Hematopoietic multipotent progenitor cell (in vitro differentiated cells): ENCODE data around the gene ATF4.

DNA sequence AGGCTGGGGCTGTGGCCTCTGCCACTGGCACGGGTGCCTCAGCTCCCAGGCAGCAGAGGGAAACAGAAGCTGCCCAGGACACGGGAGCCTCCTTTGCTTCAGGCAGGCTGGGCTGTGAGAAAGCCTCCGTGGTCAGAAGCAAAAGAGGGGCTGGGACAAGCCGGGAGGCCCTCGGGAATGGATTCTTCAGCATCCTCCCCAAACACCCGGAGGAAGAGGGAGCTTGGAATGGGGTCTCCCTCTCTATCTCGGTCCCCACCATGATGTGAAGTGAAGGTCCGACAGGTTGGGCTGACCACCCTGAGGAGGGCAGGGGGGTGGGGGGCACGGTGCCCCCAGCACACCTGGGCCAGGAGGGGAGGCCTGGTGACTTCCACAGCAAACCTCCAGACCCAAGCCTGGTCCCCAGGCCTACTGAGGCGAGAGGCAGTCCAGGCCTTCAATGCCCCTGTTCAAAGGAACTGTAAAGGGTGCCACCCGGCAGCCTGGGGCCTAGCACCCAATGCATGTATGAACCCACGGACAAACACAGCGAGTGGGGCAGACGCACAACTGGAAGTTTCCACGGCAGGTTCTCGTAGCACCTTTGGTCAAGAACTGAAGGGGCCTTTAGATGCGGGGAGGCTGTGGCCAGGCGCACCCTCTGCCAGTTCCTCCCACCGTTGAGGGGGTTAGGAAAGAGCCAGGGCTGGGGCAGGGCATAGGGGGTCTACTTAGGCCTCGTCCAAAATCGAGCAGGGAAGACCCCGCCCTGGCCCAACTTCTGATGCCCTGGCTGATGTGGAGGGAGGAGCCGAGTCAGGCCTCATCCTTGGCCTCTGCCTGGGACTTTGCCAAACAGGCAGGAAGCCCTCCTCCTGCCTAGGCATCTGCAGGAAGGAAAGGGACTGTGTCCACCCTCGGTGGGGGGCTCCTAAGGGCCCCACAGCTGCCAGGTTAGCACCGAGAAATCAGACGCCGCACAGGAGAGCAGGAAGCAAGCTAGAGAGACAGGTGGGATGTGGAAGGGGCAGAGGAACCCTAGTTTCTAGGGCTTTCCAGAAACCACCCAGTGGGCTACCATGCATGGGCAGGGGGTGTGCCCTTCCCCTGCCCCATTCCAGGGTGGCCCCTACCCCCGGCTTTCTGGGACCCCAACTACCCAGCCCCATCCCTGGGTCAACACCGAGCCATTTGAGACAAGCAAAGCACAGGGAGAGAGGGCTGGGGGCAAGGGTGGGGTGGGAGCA is 6.7 kb downstream of the CBX6 start:
- CAGE, long polyA plus RNA, result no peak

DNA sequence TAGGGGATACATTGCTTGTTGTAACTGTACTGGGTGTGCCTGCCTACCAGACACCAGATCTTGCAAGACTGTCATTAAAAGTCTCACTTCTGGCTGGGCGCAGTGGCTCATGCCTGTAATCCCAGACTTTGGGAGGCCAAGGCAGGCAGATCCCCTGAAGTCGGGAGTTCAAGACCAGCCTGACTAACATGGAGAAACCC is 35.4 kb upstream of the APOBEC3A start:
- CAGE, long polyA plus RNA, result no peak

- CAGE, long polyA plus RNA, result no peak
Observed at GRCh38 chr22:38936300-38936499, 21.2 kb upstream of the APOBEC3A start.

DNA sequence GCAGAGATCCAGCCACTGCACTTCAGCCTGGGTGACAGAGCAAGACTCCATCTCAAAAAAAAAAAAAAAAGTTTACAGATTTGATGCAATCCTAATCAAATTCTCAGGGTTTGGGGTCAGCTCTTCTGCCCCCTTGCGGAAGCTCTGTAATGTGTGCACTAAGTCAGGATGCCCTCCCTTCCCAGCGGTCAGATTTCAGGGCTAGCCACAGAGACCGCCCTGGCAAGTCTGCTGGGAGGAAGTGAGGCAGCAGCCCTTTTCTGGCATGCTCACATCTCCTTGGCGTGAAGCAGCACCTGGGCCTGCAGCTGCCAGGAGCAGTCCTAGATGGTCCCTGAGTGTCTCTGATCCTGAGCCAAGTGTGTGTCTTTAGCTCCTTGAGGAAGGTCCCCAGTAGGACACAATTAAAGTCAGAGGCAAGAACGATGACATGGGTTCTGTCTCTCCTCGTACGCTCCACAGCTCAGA is 10.9 kb upstream of the APOBEC3C start:
- CAGE, long polyA plus RNA, result no peak

- CAGE, long polyA plus RNA, result no peak
Observed at GRCh38 chr22:39177827-39178240, 25.4 kb upstream of the CBX7 start.

- CAGE, long polyA plus RNA, result no peak
Observed at GRCh38 chr22:39255444-39256019, 10.8 kb upstream of the PDGFB start.

- CAGE, long polyA plus RNA, result no peak
Observed at GRCh38 chr22:39316107-39317248, 2.9 kb downstream of the RPL3 start.

DNA sequence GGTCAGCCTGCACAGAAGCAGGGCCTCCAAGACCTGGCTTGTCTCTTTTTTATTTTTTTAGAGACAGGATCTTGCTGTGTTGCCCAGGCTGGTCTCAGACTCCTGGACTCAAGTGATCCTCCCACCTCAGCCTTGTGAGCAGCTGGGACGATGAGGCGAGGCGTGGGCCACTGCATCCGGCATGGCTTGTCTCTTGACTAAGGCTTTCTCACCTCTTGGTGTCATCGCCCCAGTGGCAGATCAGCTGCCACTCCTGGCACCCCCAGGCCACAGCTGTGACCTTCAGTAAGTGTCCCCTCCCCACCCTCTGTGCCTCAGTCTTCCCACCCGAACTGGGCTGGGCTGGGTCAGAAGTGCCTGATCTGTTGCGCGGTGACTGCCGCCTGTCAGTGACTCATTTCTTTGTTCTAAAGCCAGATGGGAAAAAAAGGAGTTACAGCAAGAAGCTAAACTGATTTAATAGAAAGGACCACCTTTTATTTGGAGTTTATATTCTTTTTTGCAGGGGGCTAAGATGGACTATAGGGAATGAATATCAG is 3.6 kb downstream of the SYNGR1 start:
- CAGE, long polyA plus RNA, result no peak

GRCh38 chr22:39454157-39454674 is 2.6 kb upstream of the MGAT3 start:
- CAGE, long polyA plus RNA, result no peak

- CAGE, long polyA plus RNA, result start-site peak on the minus strand at chr22:39490251-39490256, 8 reads
Observed at GRCh38 chr22:39489976-39490772, 11.9 kb upstream of the MIEF1 start.

- CAGE, long polyA plus RNA, result no peak
Observed at GRCh38 chr22:39514582-39515871, 5.3 kb upstream of the ATF4 start.

DNA sequence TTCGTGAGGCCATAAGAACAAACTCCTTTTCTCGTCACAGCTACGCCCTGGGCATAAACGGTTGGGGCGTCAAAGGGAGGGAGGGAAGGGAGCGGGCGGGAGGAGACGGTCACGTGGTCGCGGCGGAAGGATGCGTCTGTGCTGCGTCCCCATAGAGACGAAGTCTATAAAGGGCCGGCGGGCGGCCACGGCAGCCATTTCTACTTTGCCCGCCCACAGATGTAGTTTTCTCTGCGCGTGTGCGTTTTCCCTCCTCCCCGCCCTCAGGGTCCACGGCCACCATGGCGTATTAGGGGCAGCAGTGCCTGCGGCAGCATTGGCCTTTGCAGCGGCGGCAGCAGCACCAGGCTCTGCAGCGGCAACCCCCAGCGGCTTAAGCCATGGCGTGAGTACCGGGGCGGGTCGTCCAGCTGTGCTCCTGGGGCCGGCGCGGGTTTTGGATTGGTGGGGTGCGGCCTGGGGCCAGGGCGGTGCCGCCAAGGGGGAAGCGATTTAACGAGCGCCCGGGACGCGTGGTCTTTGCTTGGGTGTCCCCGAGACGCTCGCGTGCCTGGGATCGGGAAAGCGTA is at the start of gene ATF4:
Gene ATF4, plus strand, starts transcription at position 196 of the 569 bp plus-strand sequence.
- CAGE, long polyA plus RNA, result start-site peak on the plus strand centred at position 224 of the sequence, 66 bp wide, 3,341 reads

GRCh38 chr22:39520936-39521393 is 603 bp downstream of the ATF4 start:
- CAGE, long polyA plus RNA, result no peak

GRCh38 chr22:39559511-39560047 is 11.0 kb upstream of the CACNA1I start:
- CAGE, long polyA plus RNA, result no peak

DNA sequence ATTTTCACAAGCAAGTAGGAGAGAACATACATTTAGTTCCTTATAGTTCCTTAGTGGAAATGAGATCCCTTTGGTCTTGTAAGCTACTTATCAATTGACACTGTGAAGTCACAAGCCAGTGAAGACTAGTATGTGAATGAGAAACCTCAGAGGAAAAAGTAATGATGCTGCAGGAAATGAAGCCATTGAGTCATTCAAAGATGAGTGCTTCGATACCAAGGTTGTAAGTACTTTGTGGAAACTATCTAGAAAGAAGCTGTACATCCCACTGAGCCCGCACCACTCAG is 53.5 kb downstream of the ENTHD1 start:
- CAGE, long polyA plus RNA, result no peak

- CAGE, long polyA plus RNA, result no peak
Observed at GRCh38 chr22:39873878-39874120, 19.8 kb downstream of the ENTHD1 start.

DNA sequence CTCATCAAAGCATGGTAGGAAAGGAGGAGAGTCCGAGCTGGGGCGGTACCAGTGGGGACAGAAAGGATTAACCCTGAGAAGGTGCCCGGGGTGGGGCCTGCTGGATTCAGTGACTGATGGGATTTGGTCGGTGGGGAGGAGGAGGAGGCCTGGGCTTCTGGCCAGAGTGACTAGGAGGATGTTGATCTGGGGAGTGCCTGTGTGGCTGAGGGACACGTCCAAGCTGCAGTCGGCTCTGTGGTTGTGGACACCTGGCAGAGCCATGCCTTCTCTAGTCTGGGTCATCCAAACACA is 14.7 kb downstream of the FAM83F start:
- CAGE, long polyA plus RNA, result no peak

- CAGE, long polyA plus RNA, result no peak
Observed at GRCh38 chr22:40181193-40181685, 3.5 kb downstream of the TNRC6B start.

DNA sequence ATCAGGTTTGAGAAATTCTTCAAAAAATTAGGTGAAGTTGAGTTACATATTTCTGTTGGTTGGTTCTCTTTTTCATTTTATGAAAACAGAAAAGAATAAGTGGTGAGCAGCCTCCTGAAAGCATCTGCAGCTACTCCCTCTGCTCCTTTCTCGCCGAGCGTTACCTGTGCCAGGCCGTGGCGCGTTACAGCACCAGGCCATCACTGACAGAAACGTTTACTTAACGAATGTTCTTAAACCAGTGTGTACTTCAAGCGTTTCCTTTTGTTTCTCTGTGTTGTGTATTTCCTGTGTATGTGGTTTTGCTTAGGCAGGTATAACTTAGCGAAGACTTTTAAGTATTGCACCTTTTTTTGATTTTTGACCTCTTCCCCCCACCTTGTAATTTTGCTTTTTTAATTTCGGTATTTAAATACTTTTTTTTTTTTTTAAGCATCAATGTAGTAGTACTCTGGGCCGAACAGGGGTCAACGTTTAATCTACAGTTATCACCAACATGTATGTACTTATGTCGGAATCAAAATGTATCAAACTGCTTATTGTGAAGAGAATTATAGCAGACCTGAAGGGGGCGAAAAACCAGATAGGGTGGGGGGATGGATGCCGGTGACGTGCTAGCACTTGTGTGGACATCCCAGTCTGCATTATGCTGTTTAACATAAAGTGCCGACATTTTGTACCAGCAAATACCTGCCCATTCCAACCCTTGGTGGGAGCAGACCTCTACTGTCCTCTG is 21.7 kb upstream of the ADSL start:
- CAGE, long polyA plus RNA, result no peak

DNA sequence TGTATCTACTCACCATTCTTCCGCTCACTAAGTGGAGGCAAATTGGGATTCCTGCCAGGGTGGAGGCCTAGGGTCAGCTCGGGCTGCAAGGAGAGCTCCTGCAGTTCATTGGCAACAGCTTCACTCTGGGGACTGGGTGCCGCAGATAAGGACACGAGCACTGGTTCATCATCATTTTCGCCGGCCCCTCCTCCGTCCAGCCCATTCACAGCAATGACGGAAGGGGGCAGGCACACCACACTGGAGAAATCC is 84.5 kb downstream of the MRTFA start:
- CAGE, long polyA plus RNA, result no peak